Aorta (tissue), 1 donor: ENCODE data around the genes CHL1 and BHLHE40.

DNA sequence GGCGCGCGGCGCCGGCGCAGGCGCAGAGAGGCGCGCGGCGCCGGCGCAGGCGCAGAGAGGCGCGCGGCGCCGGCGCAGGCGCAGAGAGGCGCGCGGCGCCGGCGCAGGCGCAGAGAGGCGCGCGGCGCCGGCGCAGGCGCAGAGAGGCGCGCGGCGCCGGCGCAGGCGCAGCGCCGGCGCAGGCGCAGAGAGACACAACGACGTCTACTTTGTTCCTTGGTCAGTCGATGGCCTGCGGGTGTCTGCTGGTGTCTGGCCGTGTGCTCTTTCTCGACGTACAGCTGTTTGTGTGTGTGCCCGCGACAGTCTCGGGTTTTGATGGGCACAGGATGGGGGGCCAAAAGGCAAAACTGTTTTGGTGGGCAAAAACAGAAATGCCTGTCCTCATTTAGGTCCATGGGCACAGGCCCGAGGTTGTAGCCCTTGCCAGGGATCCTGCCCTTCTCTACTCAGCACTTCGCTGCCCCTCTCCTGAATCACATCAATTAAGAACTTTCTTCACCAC, 184.9 kb upstream of the CHL1 start:
- PRO-cap: no peak

DNA sequence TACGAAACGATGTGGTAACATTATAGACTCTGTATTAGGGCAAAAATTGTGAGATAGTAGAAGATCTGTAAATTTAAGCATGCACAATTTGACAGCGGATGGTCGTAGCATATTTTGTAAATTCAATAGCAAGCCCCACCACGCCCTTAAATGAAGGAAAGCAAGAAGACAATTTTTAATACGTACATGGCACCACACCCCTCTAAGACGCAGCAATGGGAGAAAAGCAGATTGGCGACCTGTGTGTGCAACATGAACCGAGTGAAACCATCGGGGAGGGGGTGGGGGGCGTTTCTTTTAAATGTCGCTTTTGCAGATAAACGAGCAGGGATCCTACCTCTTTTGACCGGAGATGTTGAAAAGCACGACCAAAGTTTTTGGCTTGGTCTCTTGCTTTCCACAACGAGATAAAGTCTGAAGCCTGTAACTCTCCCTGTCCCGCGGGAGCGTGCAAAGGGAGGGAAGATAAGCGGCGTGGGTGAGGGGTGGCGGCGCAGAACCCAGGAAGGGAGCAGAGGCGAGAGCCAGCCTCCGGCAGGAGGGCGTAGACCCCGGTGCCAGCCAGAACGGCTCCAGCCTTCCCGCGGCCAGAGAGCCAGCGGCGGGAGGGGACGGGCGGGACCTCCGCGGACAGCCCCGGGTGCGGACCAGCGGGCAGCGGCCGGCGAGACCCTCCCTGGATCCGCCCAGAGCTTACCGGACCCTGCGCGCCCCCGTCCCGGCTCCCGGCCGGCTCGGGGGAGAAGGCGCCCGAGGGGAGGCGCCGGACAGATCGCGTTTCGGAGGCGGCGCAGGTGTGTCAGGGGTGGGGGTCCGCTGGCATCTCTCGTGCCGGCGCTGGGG, at the start of gene CHL1:
CHL1 (plus strand) TSS at position 494 of the 843 bp plus-strand sequence.
- PRO-cap: no peak

DNA sequence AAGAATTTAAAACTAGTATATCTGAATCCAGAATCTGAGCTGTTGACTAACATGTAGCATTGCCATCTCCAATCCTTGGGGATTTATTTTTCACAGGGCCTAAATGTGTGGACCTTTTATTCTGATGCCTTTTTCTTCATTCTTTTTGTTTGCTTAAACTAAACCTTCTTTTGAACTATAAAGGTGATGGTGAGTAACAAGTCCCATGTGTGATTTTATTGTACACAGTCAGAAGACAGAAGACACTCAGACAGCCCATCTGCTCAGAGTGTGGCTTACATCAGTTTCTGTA, 500.6 kb downstream of the CNTN4 start:
- PRO-cap: no peak

DNA sequence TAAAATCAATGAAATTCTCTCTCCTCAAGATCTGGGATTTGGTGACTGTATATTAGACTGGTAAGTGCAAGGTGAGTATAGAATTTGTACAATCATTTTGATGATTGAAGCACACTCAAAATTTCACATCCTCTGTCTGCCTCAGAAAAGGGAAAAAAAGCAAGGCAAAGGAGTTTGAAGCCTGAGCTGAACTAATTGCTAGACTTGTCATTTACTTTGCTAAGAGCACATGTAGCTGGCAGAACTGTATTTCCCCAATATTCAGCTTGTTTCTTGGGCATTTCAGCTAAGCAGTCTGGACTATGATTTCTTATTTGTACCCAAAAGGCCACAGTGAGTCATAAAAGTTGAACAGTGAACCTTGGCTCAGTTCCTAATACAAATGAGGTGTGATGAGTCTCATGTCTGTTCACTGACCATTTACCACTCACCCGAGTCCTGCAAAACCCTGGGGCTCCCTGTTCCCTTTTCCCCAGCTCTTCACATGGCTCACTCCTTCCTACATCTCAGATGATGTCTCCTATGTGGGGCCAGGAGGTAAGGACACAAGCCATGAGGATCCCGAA, 239.5 kb downstream of the IL5RA start:
- PRO-cap: no peak

GRCh38 chr3:3147152-3147747, 20.5 kb downstream of the TRNT1 start:
- PRO-cap: no peak

- PRO-cap: no peak
Measured at GRCh38 chr3:3157498-3158060, 21.9 kb downstream of the CRBN start.

DNA sequence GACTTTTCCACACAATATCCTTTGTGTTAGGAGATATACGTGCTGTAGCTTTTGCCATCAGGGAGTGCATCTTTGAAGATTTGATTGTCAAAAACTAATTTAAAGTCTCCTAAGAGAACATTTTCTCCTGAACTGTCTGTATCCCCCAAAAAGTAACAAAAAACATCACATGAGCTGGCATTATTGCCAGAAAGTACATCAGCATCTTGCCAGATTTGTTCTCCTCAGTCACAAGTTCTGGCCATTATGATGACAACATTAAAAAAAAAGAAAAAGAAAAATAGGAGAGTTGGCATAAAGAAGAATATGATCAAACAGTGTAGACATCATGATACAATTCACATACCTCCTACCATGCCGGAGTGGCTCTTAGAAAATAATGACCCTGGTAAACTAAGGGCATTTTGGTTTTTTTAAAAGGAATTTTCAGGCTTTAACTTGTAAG, 37.8 kb downstream of the SETMAR start:
- PRO-cap: no peak

- PRO-cap: no peak
Measured at GRCh38 chr3:4360834-4361615, 57.9 kb downstream of the SETMAR start.

DNA sequence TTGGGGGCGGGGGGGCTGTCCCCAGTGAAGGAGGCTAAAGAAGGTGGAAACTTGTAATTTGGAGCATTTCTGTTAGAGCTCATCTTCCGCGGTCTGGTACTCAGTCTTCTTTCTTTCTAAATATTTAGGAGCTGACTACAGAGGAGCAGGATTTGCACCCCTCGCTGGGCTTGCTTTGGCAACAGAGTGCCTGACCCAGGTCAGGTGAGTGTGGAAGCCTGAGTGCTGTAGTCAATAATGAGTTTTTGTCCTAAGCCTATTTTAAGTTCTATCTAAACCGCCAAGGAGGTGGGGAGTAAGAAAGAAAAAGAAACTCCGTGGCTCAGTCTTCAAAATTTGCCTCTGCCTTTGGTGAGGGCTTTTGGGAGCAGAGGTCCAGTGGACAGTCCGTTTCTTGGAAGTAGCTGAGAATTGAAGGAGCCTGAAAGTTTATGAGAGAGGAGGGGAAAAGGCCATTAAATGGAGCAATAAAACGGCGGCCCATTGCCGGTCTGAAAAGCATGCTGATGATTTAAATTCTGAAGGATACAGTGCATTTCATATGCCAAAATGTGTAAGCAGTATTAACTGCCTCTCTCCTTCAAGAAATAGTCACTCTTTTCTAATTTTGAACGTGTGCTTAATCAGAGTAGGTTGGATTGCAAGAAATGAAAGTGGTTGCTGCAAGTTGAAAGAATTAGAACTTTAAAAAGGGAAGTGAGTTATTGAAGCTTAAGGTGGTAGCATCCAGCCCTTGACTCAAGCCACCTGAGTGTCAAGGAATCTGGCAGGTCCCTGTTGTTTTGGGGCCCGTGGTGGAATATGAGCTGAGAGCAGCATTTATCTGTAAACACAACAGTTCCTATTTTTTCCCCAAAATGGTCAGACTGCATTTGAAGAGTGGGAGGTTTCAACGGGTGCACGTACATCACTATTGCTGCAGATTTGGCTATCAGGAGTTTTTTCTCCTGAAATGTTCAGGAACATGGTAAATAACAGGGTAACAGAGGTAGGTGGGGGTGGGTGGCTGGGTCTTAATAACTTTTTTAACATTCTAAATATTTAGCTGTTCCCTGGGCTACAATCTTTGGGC, 1.5 kb downstream of the ITPR1 start:
- PRO-cap: no peak

DNA sequence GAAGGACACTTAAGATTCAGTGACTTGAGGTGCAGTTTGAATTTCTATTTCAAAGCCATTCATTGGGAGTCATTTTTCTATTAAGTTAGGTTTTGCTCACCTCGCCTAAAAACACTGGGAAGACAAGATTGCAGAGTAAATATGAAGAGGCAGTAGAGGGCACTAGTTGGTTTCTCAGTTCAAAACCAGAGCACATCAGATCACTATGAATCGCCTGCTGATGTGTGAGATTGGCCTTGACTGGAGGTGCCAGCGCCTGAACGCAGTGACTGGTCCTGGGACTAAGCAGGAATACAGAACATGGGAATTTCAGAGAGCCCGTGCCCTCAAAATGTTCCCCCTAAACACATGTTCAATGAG, 228.9 kb downstream of the ITPR1 start:
- PRO-cap: no peak

DNA sequence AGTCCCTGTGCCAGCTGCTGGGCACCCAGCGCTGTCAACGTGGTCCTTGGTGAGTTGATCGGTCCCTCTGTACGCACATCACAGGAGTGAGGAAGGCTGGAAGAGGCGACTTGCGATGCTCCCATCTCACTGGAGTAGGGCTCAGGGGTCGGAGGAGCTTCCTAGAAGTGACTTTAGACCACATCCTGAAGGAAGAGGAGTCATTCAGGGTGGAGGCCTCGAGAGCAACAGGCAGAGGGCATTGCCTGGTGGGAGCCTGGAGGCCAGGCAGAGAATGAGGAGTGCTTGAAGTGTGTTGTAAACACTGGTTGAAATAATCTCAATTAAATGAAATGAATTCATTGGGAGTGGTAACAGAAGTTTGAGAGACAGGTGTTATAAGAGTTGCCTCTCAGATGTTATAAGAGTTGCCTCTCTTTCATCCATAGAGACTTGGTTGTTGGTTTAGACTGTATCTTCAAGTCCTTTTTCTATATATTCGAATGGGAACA, 206.2 kb upstream of the BHLHE40 start:
- PRO-cap: no peak

GRCh38 chr3:4847656-4848816, 131.2 kb upstream of the BHLHE40 start:
- PRO-cap: no peak

GRCh38 chr3:4866653-4867471, 112.4 kb upstream of the BHLHE40 start:
- PRO-cap: no peak

DNA sequence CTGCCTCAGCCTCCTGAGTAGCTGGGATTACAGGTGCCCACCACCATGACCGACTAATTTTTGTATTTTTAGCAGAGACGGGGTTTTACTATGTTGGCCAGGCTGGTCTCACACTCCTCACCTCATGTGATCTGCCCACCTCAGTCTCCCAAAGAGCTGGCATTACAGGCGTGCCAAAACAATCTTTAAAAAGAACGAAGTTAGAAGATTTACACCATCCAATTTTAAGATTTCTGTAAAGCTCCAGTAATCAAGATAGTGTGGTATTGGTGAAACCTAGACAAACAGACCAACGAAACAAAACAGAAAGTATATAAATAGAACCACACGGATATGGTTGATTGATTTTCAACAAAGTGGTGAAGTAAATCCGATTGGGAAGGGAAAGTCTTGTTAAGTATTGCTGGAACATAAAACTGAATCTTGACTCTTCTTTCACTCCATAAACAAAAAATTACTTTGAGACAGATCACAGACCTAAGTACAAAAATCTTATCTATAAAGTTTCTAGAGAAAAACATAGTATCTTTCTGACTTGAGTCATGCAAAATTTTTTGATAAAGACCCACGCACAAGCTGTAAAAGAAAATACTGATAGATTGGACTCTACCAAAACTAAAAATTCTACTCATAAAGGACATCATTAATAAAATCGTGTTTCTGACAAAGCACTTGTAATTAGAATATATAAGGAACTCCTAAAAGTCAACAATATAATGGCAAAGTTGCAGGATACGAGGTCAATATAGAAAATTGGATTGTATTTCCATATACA, 6.0 kb upstream of the BHLHE40 start:
- PRO-cap: no peak

DNA sequence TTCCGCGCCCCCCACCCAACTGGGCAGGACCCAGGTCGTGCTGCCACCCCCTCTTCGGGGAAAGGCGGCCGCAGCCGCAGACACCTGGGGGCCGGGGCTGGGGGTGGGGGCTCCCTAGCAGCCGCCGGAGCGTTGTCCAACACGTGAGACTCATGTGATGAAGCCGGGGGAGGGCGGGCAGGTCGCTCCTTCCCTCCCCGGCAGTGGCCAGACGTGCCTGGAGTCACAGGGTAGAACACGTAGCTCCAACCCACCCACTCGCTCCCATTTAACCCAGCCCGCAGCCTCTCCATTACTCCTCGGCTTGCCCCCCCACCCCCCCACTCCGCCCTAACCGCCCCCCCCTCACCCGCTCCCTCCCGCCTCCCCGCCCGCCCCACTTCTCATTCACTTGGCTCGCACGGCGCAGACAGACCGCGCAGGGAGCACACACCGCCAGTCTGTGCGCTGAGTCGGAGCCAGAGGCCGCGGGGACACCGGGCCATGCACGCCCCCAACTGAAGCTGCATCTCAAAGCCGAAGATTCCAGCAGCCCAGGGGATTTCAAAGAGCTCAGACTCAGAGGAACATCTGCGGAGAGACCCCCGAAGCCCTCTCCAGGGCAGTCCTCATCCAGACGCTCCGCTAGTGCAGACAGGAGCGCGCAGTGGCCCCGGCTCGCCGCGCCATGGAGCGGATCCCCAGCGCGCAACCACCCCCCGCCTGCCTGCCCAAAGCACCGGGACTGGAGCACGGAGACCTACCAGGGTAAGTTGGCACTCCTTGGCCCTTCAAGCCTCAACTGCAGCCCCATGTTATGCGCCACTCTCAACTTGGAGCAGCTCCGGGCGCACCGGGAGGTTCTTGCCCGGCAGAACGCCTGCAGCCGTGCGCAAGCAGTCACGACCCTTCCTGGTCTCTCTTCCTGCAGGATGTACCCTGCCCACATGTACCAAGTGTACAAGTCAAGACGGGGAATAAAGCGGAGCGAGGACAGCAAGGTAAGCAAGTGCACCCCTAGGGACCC, at the start of gene BHLHE40:
BHLHE40 (plus strand) TSS at position 386 of the 1,006 bp plus-strand sequence.
- PRO-cap: bidirectional peak, plus-strand start at position 412 of the sequence, minus-strand start at position 205 of the sequence

- PRO-cap: bidirectional peak, plus-strand start at chr3:4980339, minus-strand start at chr3:4980225; bidirectional peak, plus-strand start at chr3:4980499, minus-strand start at chr3:4980386
Measured at GRCh38 chr3:4980058-4981158, 1.2 kb downstream of the BHLHE40 start.

DNA sequence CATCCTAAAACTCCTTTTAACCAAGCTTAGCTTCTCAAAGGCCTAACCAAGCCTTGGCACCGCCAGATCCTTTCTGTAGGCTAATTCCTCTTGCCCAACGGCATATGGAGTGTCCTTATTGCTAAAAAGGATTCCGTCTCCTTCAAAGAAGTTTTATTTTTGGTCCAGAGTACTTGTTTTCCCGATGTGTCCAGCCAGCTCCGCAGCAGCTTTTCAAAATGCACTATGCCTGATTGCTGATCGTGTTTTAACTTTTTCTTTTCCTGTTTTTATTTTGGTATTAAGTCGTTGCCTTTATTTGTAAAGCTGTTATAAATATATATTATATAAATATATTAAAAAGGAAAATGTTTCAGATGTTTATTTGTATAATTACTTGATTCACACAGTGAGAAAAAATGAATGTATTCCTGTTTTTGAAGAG, 5.4 kb downstream of the BHLHE40 start:
- PRO-cap: unidirectional peak, plus-strand start at position 184 of the sequence

GRCh38 chr3:5126593-5126986, 4.5 kb downstream of the ARL8B start:
- PRO-cap: no peak

GRCh38 chr3:5138606-5139027, 16.5 kb downstream of the ARL8B start:
- PRO-cap: no peak

DNA sequence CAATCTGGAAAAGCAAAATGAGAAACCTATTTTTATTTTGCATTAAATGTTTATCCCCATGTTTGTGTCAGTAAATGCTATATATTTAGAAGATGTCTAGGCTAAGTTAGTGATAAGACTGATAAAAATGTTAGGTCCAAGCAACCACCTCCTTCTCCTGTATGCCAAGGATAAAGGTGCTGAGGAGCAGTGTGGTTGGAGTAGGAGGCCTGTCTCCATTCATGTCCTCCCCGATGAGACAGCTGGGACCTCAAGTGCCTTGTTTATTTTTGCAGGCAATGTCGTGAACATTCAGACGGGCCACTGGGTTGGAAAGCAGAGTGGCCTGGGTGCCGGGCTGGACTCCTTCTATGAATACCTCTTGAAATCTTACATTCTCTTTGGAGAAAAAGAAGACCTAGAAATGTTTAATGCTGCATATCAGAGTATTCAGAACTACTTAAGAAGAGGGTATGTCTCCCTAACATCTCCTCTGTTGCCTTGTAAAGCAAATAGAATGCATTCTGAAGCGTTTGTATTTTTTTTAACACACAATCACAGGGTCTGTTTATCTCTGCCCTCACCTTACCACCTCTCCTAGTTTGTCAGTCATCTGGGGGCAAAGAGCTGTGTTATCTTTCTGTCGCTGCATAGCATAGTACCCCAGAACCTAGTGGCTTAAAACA, 17.4 kb downstream of the EDEM1 start:
- PRO-cap: no peak